ENCODE results near the genes CACTIN and ZFR2.

DNA sequence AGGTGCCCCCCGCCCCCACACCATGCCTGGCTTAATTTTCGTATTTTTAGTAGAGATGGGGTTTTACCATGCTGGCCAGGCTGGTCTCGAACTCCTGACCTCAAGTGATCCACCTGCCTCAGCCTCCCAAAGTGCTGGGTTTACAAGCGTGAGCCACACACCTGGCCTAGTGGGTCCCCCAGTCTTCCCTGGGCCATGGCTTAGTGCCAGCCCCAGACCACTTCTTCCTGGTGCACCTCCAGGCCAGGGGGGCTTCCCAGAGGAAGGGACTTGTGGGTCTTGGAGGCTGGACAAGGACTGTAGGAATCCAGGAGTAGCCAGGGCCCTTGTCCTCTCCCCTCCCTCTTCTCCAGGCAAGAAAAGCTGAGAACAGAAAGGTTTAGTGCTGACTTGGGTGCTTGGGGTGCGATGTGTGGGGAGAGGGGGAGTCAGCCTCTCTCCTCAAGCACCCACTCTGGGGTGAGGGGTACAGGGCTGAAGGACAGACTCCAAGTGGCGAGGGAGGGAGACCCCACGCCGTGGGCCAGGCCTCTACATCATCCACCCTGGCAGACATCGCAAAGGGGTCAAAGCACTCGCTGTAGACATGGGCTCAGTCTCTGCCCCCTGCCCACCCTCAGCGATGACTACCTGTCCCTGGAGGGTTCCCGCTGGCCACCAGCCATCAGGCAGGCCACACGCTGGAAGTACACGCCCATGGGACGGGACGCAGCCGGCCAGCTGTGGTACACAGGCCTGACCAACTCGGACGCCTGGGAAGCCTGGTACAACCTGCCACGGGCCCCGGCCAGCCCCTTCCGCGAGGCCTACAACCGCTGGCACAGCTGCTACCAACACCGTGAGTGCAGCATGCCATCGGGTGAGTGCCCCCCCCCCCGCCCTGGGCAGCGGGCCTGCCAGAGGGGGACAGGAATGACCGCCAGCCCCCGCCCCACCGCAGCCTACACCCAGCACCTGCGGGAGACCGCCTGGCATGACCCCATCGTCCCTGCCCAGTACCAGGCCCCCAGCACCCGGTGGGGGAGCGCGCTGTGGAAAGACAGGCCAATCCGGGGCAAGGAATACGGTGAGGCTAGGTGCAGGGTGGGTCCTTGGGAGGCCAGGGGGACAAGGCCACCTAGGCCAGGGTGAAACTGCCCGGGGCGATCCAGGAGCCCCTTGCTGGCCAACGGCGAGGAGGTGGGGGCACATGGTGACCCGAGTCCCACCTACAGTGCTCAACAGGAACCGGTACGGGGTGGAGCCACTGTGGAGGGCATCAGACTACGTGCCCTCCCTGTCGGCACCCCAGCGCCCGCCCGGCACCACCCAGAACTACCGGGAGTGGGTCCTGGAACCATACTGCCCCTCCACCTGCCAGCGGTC lies 4.1 kb downstream of the TEKTIP1 start:
- PRO-cap = no peak

DNA sequence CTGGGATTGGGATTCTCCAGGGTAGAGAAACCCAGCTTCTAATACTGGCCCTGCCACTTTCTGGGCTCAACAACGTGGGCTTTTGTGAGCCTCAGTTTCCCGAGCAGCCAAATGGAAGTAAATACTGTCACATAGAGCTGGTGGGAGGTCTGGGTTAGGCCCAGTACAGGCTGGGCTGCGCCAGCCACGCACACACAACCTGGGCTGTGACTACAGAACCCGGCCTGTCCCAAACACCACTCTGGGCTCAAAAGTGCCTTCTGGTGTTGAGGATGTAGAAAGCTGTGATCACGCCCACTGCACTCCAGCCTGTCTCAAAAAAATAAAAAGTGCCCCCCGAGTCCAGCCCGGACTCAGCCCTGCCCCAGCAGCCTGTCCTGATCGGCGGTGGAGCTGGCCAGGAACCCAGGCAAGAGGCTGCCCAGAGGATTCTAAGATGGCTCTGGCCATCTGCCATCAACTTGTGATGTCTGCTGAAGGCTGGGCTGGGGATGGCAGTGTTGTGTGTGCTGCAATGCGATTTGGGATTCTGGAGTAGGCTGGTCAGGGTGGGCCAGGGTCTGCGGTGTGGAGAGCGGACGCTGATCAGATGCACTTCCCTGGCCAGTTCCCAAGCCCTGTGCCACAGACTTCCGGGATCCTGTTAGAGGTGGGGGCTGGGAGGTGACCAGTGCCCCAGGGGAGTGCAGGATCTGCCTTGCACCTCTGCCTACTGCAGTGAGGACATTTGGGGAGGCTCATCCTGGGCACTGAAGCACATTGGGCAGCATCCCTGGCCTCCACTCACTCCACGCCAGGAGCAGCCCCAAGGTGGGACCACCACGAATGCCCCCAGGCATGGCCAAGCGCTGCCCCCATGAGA lies 3.0 kb upstream of the TBXA2R start:
- PRO-cap = no peak

DNA sequence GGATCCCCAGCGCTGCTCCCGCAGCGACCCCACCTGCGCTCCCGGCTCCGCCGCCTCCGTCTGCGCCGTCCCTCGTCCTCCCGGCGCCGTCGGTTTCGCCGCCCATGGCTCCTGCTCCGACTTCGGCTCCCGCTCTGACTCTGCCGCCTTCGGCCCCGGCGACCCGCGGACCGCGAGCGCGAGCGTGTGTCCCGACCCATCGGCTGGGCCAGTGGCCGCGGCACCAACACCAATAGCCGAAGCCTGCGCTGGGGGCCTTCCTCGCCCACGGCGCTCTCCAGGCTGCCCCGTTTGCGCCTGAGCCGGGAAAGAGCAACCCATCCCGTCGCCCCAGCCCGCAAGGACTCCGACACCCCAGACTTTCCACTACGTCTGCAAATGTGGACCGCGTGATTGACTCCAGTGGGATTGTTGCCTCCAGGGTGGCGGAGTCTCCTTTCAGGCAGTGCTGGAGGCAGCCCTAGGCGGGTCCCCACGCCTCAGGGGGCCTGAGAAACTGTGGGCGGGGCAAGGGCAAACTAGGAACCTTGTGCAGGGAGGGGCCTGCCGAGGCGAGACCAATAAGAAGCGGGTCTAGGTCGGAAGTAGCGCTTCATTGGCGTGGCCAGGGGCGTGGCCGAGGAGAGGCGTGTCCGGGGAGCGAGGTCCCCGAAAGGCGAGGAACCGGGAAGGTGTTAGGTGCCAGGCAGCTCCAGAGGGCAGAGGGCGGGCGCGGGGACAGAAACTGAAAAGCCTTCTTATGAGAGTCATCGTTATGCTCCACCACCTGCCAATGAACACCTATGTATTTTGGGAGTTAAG lies at the start of gene CACTIN:
Gene CACTIN, minus strand, starts transcription at position 228 of the 801 bp plus-strand sequence.
- PRO-cap = unidirectional peak, minus-strand start at position 142 of the sequence; bidirectional peak, plus-strand start at position 674 of the sequence, minus-strand start at position 361 of the sequence

DNA sequence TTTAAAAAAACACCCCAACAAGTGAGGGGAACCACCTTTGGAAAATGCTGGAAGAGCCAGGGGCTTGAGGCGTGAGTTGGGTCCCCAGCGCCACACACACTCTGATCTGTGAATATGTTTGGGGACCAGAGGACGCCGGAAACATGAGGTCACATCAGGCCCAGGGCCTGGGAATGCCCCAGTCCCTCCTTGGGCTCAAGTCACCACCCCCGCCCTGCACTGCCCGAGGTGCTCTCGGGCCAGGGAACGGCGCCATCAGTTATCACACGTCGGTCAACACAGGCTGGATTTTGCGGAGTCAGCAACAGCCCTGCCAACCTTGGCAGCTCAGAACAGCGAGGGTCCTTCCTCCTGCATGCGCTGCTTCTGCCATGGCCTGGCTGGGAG lies 31.3 kb upstream of the CACTIN start:
- PRO-cap = no peak

- PRO-cap = no peak
Observed at GRCh38 chr19:3669725-3669958, 30.6 kb downstream of the PIP5K1C start.

GRCh38 chr19:3671549-3672449 lies 28.5 kb downstream of the PIP5K1C start:
- PRO-cap = no peak

GRCh38 chr19:3868259-3869490 lies at the start of gene ZFR2:
TSS of gene ZFR2 (minus strand) at chr19:3869038.
- PRO-cap = no peak

GRCh38 chr19:3959375-3960220 lies 11.3 kb downstream of the DAPK3 start:
- PRO-cap = no peak

DNA sequence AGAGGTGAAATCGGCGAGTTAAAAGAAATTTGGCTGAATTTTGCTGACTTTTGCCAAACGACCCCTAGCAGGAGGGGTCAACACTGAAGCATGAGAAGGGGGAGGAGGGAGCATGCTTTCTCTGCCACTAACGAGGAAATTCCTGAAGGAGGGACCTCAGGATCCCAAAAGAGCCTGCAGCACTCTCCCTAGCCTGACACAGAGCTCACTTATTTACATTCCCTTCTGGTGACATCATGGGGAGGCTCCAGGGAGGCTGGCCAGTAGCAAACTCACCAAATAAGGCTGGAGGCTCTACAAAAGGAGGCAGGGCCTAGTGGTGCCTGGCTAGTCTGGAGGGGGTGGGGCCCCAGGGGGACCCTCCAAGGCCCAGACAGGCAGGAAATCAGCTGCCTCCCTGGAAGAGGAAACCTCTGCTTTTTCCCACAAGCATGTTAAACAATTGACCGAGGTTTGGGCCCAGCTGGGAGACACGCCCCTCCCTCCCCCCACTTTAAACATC lies 2.3 kb downstream of the DAPK3 start:
- PRO-cap = no peak

GRCh38 chr19:4052594-4053502 lies 13.9 kb downstream of the ZBTB7A start:
- PRO-cap = no peak

DNA sequence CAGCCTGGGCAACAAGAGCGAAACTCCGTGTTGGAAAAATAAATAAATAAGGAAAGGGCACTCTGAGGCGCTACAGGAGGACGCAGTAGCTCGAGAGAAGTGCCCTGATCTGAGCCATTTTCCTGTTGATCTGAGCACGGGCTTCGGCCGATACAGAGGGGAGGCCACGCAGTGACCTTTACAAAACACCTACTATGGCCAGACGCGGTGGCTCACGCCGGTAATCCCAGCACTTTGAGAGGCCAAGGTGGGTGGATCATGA lies 9.5 kb downstream of the ZBTB7A start:
- PRO-cap = no peak

DNA sequence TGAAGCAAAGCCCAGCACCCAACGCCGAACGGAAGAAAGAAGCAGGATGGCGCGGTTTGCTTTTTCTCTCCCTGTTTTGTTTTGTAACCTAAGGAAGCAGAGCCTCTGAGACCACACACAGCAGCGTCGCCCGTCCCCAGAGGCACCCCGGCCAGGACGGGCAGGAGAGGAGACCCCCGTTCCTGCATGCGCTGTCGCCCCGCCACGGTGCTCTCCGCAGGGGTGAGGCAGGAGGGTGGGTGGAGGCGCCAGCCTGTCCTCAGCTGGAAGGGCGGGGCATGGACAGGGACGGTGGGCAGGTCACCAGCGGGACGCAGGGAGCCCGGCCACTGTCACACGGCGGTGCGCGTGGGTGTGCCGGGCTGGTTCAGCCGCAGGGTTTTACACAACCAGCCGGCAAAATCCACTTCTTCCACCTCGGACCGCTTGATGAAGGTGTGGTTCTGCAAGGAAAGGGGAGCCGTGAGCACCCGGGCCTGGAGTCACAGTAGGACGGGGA lies 23.6 kb upstream of the ZBTB7A start:
- PRO-cap = no peak

DNA sequence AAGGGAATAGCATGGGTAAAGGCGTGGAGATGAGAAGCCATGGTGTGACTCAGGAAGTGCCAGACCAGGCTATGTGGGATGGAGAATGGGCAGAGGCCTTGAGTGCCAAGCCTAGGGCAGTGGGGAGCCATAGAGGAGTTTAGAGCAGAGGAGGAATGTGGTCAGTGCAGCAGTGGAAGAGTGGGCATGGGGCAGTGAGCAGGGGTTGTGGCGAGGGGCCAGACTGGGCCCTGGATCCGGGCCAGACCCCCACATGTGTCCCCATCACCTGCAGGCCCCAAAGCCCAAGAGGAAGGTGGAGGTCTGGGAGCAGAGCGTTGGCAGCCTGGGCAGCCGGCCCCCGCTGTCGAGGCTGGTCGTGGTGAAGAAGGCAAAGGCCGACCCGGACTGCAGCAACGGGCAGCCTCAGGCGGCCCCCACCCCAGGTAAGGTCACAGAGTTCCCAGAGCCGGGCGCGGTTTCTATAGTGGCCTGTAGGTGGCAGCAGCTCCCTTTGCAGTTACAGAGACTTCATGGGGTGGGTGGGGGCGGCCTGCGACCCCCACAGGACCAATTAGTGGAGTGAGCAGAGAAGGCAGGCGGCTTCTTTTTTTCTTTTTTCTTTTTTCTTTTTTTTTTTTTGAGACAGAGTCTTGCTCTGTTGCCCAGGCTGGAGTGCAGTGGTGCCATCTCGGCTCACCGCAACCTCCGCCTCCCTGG lies 11.6 kb upstream of the SHD start:
- PRO-cap = no peak

GRCh38 chr19:4391790-4392307 lies 8.5 kb downstream of the SH3GL1 start:
- PRO-cap = no peak

- PRO-cap = no peak
Observed at GRCh38 chr19:4531467-4531979, 3.5 kb downstream of the PLIN5 start.

DNA sequence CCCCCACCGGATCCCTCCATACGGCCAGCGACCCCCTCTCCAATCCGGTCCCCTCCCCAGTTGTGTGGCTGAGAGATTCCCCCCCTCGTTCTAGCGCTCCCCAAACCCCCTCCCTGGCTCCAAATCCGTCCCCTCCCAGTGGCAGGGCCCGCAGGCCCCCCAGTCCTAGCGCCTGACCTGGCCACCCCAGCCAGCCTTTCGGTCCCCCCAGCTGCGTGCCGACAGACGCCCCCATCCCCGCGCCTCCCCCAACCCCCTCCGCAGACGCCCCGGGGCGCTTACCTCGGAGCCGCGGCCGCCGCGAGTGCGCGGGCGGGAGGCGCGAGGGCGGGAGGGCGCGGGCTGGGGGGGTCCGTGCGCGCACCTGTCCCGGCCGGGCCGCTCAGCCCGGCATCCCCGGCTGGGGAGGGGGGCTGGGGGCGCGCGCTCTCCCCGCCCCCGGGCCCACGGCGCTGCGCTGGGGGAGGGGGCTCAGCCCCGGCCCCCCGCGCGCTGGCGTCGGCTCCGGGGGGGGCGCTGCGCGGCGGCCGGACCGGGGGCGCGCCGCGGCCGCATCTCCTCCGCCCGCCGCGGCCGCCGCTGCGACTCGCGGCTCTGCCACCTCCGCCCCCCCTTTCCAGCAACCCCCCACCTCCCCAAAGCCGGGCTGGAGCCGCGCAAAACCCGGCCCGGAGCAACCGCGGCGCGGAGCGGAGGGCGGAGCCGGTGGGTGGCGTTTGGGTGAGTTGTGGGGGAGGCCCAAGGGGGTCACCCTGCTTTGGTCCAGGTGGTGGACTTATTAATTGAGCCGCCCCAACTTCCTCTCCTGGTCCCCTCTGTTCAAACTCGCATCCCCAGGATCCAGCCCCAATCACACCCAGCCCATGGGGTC lies 21.9 kb upstream of the SEMA6B start:
- PRO-cap = no peak

DNA sequence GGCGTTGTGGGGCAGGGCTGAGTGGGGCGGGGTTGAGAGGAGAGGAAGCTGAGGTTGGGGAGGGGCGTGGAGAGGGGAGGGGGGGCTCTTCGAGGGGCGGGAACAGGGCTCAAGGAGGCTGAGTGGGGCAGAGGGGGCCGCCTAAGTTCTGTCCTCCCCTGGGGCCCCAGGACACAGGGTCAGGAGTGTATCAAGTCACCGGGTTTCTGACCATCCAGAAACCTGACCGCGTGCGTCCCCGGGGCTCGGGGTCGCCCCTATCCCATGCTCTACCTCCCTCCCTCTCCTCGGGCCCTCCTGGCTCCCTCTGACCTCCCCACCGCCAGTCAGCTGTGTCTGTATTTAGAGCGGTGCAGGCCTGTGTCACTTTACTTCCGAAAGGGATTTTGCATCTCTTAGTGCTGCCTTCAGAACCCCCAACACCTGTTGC lies 38.7 kb upstream of the SEMA6B start:
- PRO-cap = unidirectional peak, minus-strand start at position 309 of the sequence

- PRO-cap = no peak
Observed at GRCh38 chr19:4699207-4699608, 24.4 kb downstream of the DPP9 start.

DNA sequence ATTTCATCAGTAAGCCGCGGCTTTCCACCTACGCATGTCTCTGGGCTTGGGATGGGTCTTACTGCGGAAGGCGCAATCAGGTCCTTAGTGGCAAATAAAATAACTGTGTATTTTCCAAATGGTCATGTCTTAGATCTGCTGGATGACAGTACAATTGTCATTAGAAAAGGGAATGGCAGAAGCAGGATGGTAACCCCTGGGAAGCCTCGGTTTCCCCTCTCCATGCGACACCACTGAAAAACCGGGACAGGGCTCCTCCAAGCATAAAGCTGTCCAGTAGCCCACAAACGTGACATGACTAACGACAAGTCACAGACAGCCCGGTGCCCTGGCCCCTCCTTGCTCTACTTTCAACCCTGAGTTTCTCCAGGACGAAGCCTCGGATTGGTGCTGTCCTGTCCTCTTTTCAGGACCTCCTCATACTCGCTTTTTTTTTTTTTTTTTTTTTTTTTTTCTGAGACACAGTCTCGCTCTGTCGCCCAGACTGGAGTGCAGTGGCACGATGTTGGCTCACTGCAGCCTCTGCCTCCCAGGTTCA lies 16.4 kb downstream of the DPP9 start:
- PRO-cap = no peak

GRCh38 chr19:4708599-4708879 lies 15.1 kb downstream of the DPP9 start:
- PRO-cap = no peak

Measured in SUDHL5 (cell line).